ENCODE measurements around a stretch of chr17.

GRCh38 chr17:82095598-82096031 lies 2.4 kb downstream of the FASN start:
- PRO-cap = no peak

- PRO-cap = no peak
Measured at GRCh38 chr17:82096032-82096857, 1.8 kb downstream of the FASN start.

DNA sequence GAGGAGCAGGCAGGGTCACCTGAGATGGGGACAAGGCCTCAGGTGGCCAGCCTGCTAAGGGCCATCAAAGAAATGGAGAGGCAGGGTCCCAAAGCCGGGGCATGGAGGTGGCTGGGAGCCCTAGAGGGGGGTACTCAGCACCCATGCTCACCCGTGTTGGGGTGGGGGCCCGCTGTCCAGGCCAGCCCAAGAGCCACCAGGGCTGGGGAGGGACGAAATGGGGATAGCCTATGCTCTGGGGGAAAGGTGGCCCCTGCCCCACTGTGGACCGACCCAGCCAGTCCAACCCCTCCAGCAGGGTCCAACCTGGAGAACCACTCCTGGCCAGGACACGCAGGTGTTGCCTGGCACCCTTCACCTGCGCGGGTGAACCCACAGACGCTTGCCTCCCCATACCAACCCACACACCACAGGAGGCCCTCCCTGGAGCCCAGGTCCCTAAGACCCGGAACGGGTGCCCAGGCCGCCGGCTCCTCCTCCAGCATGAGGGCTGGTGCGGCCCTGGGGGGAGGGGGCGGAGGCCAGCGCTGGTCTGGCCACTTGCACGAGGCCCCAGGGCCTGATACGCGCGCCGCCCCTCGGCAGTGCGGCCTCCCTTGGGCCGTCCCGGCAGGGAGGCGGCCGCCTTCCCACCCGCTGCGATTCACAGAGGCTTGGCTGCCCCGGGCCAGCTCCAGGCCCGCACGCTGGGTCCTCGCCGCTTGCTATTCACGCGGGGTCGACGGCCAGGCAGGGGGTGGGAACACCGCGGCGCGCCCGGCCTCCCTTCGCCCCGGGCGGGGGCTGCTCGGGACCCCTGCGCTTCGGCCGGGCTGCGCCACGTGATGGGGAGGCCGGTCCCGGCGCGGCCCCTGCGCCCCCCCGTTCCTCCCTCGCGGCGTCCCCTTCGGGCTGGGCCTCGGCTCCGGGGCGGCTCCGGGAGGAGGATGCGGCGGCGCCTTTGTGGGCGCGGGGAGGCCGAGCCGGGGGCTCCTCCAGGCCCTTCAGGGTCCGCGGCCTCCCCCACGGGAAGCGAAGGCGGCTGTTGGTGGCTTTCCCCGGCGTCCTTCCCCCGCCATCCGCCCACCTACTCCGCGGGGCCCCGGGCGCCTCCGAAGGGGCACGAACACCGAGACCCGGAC lies 818 bp downstream of the FASN start:
- PRO-cap = no peak

DNA sequence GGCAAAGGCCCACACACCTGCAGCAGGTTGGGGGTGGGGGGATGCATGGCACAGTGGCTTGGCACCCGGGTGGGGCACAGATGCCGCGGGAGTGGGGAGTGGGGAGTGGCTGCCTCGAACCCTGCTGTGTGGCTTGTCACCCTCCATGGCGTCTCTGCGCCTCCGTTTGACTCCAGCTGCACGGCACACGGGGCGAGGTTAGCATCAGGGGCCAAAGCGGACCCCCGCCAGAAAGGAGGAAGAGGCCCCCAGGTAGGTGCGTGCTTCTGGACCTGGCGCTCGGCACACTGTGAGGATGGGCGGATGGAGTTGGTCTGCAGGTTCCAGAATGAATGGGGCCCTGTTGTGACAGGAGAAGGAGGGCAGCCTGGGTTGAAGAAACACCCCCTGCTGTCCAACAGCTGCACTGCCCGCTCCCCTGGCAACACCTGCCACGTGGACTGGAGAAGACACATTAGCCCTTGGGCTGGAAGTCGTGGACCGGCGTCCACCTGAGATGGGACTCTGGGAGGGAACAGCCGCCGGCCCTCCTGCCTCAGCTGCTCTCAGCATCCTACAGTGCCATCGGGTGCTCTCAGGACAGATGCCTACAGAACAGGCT lies 9.3 kb upstream of the FASN start:
- PRO-cap = no peak

DNA sequence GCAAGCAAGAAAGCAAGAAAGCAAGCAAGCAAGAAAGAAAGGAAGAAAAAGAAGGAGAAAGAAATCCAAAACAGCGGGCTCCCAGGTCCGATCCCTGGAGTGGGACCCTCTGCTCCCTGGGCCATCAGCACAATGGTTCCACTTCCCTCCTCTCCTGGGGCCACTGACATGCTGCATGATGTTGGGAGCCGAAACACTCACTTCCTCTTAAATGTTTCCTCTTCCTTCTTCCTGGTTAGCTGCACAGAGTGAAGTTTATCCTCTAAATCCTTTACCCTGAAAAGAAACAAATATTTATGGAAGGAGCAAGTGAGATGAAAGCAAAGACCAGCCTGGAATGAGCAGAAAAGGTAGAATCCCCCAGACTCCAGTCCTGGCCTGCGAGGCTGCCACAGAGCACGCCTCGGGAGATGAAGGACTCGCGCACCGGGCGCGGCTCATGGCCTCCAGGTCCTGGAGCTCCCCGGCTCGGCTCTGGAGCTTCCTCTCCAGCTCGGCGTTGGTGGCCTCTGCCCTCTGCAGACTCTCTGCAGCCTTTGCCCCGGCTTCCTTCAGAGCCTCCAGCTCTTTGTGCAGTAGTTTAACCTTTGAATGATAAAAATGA lies 19.0 kb downstream of the CCDC57 start:
- PRO-cap = no peak

GRCh38 chr17:82222789-82223298 lies 6.0 kb upstream of the SLC16A3 start:
- PRO-cap = no peak

- PRO-cap = bidirectional peak, plus-strand start at chr17:82239046, minus-strand start at chr17:82238865
Measured at GRCh38 chr17:82238257-82239365, 9.8 kb downstream of the SLC16A3 start.

- PRO-cap = no peak
Measured at GRCh38 chr17:82242042-82242702, 13.3 kb downstream of the SLC16A3 start.

GRCh38 chr17:82257237-82258315 lies 15.9 kb downstream of the CSNK1D start:
- PRO-cap = no peak

DNA sequence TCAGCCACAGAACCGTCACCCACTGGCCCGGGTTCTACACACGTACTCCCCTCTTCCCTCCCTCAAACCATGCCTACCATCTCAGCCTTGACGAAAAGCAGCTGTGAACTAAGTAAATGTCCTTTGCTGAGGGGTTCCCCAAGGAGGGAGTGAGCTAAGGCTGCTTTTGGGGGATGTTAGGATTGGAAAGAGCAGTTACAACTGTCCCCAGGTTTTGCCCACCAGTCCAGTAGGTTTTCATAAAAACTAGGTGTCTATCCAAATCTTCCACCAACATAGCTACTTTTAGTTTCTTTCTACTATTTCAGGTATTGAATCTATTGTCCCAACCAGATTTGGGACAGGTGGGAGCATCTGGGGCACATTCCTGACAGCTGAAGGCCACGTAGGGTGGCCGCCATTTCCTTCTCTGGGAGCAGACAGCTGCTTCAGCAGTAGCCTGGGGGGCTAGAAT lies 11.6 kb downstream of the CSNK1D start:
- PRO-cap = no peak

GRCh38 chr17:82283174-82283609 lies 9.7 kb upstream of the CSNK1D start:
- PRO-cap = no peak

GRCh38 chr17:82285174-82285728 lies 11.8 kb upstream of the CSNK1D start:
- PRO-cap = no peak

DNA sequence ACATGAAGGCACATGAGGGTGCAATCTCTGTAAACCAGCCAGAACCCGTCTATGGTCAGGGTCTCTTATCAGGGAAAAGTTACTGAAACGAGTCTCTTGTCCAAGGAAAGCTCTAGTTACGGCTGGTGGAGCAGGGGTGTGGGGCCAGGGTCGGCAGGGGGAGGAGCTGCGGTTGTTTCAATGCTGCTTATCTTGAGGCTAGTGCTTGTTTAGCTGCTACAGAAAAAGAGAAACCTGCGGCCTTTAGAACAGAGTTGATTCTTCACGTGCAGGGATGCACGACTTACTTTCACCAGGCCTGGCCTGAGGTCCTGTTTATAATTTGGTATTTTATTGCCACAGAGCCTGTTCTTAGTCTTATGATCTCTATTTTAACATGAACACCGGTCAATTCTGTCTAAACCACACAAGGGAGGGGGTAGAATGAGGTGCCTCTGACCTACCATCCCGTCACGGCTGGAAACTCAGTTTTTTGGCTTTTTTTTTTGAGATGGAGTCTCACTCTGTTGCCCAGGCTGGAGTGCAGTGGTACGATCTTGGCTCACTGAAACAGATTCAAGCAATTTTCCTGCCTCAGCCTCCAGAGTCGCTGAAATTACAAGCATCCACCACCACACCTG lies 16.8 kb upstream of the CSNK1D start:
- PRO-cap = no peak

GRCh38 chr17:82457264-82458367 lies 925 bp upstream of the NARF start:
- PRO-cap = bidirectional peak, plus-strand start at chr17:82458215, minus-strand start at chr17:82458154

DNA sequence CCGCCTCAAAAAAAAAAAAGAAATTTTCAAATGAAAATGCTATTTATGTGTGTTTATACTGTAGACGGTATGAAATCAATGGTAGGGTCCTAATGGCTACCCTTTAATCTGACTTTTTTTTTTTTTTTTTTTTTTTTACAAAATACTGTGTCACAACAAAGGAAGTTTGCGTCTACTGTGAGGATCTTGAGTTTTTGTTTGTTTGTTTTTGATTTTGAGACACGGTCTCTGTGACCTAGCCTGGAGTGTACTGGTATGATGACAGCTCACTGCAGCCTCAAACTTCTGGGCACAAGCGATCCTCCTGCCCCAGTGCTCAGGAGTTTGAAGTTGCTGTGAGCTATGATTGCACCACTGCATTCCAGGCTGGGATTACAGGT lies 2.4 kb downstream of the FOXK2 start:
- PRO-cap = no peak

DNA sequence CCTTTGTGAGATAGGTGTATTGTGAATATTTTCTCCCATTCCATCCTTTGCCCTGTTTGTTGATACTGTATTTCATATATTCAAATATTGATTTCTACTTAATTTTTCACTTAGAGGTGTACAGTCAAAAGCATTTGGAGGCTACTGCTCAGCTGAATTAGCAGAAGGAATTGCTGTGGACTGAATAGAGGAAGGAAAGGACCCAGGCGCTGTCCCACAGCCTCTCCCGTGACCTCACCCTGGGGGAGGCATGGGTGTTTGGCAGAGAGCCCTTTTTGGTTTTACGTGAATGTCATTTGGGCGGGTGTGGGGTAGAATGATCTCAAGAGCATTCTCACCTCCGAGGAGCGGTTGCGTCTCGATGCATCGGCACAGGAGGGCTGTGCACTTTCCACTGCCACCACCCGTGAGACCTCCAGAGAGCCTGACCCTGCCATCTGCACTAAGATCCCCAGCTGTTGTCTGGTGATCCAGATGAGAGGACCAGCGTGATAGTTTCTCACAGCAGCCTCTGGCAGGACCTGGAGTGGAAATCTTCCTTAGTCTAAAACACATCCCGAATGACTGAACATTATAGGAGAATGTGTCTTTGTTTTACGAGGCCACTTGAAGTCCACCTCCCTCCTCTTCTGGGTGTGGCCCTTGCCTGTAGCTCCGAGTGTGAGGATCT lies 29.1 kb downstream of the FOXK2 start:
- PRO-cap = no peak

DNA sequence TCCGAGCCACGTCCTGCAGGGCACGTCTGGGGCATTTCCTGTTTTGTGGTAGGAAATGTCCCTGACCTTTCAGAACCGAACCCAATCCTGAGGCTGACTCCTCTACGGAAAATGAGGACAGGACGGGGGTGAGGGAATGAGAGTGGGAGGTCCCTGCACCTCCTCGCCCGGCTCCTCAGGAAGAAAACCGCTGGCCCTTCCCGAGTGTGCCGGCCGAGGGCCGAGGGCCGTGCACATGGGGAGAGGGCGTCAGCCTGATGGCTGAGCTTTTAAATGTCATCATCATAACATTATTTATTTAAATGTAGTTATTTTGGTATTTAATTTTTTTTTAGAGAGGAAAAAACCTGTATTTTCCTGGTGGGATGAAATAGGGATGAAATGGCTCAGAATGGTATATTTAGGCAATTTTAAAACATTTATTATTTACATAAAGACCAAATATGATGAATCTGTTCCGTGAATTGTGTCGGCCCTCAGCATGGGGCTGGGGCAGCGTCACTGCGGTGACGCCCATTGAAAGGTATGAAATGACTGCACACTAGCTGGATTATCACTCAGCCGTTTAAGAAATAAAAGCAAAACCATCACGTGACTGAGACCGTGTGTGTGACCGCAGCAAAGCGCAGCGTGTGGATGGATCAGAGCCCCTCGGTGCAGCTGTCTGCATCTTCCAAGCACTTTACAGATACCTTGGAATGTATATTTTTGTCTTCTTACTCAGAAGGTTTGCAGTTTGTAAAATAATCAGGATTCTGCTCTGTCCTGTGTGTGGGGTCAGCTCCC lies 45.5 kb downstream of the WDR45B start:
- PRO-cap = no peak

DNA sequence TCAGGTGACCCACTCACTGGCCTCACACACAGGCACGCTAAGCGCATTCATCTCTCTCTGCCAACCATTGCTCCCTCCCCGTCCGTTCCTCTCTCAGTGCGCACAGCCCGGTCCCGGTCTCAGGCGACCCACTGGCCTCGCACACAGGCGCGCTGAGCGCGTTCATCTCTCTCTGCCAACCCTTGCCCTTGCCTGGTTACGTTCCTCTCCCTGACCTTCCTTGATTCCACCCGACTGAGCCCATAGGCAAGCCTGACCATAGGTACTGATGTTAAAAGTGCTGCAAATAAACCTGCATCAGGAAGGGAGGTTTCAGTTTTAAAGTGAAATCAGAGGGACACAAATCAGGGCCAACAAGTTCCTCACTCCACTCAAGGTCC lies 20.7 kb downstream of the WDR45B start:
- PRO-cap = no peak

- PRO-cap = no peak
Measured at GRCh38 chr17:82629189-82630061, 18.8 kb downstream of the WDR45B start.

DNA sequence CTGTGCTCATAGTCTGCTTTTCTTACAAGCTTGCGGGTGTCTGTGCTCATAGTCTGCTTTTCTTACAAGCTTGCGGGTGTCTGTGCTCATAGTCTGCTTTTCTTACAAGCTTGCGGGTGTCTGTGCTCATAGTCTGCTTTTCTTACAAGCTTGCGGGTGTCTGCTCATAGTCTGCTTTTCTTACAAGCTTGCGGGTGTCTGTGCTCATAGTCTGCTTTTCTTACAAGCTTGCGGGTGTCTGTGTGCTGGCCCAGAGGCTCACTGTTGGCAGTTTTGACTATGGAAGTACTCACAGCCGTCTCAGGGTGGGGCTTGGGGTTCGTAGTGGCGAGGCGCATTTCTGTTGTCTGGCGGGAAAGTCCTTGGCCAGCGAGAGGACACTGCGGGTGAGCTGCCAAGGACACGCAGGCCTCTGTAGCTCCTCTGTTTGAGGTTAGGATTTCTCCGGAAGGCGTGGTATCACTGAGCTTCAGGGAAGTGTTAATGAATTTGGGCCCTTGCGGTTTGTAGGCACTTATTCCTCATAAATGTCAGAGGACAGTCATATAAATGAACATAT lies 13.4 kb downstream of the TBCD start:
- PRO-cap = no peak

Measured in left ventricle myocardium (tissue), 1 donor.